Glomerular endothelial cell (primary cell): ENCODE data around the gene CDKN1C.

GRCh38 chr11:2257001-2257339 lies 13.4 kb downstream of the ASCL2 start:
- RAMPAGE, long total RNA = no peak

DNA sequence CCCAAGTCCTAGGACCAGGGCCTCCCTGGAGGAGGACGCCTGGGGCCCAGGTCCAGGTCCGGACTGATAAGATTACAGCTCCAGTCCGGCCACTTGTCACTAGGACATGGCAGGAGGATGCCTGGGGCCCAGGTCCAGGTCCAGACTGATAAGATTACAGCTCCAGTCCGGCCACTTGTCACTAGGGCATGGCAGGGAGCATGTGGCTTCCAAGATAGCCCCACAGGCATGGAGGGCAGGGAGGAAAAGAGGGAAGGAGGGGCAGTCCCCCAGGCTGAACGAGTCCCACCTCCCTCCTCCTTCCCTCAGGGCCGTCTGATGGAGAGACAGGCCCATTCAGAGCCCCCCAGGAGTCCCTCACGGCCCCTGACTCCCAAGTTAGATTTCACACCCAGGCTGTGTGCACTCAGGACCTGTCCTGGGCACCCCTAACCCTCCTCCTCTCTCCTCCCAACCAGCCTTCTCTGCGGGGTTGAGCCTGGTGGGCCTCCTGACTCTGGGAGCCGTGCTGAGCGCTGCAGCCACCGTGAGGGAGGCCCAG lies 1.9 kb downstream of the TSPAN32 start:
- RAMPAGE, long total RNA = no peak

DNA sequence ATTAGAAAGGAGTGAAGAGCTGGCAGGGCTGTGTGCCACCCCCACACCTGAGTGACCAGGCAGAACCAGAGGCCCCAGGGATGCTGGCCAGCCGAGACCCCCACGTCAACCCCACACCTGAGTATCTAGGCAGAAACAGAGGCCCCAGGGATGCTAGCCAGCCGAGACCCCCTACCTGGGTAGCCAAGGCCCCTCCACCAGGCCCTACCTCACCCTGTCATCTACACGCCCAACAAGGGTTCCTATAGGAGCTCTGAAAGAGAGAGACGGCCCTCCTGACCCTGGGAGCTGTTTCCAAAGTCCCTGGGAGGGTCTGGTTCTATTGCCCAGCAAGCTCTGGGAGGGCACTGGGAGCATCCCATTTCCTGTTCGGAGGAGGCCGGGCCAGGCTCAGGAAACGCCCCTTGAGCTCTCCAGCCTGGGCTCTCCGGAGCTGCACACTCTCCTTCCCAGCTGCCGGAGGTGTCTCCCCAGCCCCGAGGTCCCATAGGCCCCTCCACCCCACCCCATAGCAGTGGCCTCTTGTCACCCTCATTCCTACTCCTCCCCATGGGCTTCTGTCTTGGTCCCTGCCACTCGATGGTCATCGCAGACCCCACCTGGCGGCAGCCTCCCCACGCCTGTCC lies 2.5 kb downstream of the TSPAN32 start:
- RAMPAGE, long total RNA = no peak

GRCh38 chr11:2311462-2312748 lies 10.1 kb downstream of the TSPAN32 start:
- RAMPAGE, long total RNA = no peak

DNA sequence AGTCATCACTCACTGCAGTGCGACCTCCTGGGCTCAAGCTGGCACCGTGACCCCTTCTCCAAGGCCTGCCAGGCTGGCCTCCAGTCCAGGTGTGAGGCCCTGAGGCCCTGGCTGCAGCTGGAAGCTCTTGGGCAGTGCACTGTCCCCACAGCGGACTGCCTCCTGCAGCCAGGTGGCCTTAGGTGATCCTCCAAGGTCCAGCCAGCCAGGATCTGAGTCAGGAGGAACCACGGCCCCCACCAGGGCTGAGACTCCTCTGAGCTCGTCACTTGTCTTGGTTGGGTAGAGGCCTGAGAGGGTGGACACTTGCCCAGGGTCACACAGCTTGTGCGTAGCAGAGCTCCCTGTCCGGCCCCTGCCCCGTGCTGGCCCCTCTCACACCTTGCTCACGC lies 20.4 kb downstream of the KCNQ1 start:
- RAMPAGE, long total RNA = no peak

DNA sequence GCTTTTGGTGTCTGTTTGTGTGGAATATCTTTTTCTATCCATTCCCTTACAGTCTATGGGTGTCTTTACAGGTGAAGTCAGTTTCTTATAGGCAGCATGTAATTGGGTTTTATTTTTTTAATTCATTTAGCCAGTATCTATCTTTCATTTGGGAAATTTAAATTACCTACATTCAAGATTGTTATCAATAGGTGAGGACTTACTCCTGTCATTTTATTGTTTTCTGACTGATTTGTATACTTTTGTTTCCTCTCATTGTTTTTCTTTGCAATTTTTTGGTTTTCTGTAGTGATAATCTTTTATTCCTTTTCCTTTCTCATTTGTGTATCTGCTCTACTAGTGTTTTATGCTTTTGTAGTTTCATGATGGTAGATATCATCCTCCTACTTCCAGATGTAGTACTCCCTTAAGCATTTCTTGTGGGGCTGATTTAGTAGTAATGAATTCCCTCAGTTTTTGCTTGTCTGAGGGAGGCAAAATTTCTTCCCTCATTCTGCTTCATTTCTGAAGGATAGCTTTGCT lies 204.3 kb downstream of the KCNQ1 start:
- RAMPAGE, long total RNA = no peak

DNA sequence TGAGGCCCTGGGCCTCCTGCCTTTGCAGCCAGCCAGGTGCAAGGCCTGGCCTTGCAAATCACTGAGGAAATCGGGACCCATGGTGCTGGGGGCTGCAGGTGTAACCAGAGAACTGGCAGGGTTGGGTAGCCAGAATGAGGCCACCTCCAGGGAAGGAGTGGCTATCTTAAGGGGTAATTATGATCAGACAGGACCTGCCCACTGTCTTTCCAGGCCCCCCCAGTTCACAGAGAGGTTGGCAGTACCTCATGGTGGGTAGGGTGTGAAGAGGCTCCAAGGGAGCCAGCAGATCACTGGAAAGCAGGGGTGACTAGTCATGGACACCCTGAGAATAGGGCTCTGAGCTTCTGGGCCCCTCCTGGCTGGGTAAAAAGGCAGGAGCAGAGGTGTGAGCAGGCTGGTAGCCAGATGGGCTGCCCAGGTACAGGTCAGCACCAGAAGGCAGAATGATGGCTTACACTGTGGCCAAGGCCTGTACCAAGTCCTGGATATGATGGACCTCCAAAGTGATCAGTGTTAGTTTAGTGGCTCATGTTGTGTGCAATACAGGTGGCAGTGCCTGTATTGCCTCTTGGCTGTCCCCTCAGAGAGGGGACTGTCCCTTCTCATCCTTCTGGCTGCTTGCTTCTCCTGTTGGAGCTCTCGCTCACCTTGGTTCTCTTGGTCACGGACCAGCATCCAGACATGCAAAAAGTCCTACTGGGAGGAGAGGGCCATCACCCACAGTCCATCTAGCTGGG lies 218.3 kb downstream of the KCNQ1 start:
- RAMPAGE, long total RNA = no peak

- RAMPAGE, long total RNA = no peak
Measured at GRCh38 chr11:2790971-2792289, 94.1 kb downstream of the CDKN1C start.

GRCh38 chr11:2807192-2807705 lies 78.3 kb downstream of the CDKN1C start:
- RAMPAGE, long total RNA = no peak

GRCh38 chr11:2825947-2827125 lies 59.2 kb downstream of the CDKN1C start:
- RAMPAGE, long total RNA = no peak

GRCh38 chr11:2881617-2882408 lies 3.8 kb downstream of the CDKN1C start:
- RAMPAGE, long total RNA = no peak

GRCh38 chr11:2885487-2886533 lies at the start of gene CDKN1C:
Gene CDKN1C, minus strand, starts transcription at chr11:2885775.
- RAMPAGE, long total RNA = no peak

GRCh38 chr11:2932836-2933274 lies 3.6 kb upstream of the PHLDA2 start:
- RAMPAGE, long total RNA = no peak

GRCh38 chr11:2933275-2933876 lies 4.2 kb upstream of the PHLDA2 start:
- RAMPAGE, long total RNA = no peak

GRCh38 chr11:2942894-2943084 lies 13.6 kb upstream of the PHLDA2 start:
- RAMPAGE, long total RNA = no peak

GRCh38 chr11:2990953-2991704 lies 1.0 kb downstream of the NAP1L4 start:
- RAMPAGE, long total RNA = no peak

GRCh38 chr11:3003828-3004520 lies 11.8 kb upstream of the NAP1L4 start:
- RAMPAGE, long total RNA = no peak

DNA sequence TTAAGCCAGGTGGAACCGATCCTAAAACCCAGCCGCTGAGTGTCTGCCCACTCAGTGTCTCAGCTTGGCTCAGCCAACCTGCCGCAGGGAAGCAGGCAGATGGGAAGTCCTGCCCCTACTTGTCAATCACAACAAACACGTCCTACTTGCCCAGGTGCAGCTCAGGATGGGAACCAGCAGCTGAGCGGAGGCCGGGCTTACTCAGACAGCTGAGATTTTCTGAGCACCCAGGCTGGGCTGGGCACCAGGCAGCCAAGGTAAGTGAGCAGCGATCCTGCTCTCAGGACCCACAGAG lies 34.5 kb downstream of the OSBPL5 start:
- RAMPAGE, long total RNA = no peak

DNA sequence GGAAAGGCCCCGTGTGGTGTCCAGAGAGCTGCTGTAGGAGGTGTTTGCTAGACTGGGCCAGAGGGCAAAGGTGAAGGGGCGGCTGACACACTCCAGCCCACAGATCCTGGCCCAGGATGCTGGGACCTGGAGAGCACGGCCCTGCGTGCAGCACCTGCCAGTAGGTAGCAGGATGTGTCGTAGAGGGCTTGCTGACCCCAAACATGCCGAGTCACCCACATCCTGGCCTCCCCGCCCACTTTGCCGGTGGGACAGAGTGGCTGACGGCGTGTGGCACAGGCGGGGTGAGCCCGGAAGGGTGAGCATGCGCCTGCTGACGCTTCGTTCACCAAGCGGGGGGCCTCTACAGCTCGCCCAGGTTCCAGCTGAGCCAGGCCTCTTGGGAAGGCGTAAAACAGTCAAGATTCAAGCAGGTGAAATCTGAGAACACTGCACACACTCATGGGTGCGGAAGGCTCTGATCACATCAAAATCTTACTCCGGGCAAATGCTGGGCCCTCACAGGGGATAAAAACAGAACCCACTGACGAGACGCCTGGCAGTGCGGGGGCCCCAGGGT lies 10.9 kb downstream of the OSBPL5 start:
- RAMPAGE, long total RNA = no peak

- RAMPAGE, long total RNA = no peak
Measured at GRCh38 chr11:3422559-3423549, 43.9 kb upstream of the ZNF195 start.